Spleen (tissue), 7 donors: ENCODE data around the gene HTR4.

DNA sequence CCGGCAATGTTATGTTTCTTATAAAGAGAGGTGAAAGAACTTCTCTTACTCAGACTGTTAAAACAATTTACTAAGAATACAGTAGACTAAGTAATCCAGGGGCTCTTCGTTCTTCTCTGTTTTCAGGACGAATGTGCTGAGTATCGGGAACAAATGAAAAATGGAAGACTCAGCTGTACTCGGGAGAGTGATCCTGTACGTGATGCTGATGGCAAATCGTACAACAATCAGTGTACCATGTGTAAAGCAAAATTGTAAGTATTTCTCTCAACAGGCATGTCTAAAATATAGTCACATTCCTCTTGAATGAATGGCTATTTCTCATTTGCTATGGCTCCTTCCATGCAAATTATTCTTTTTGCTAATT is 50.1 kb upstream of the SPINK14 start:
- PRO-cap, 4 experiments: no peak in any of the 4 experiments
- RAMPAGE, long total RNA, 4 experiments: no peak in any of the 4 experiments

GRCh38 chr5:148654448-148654976 is at the start of gene HTR4:
Gene HTR4 (minus strand): TSS chr5:148654527.
- PRO-cap, 4 experiments: no peak in any of the 4 experiments
- RAMPAGE, long total RNA, 4 experiments: no peak in any of the 4 experiments

DNA sequence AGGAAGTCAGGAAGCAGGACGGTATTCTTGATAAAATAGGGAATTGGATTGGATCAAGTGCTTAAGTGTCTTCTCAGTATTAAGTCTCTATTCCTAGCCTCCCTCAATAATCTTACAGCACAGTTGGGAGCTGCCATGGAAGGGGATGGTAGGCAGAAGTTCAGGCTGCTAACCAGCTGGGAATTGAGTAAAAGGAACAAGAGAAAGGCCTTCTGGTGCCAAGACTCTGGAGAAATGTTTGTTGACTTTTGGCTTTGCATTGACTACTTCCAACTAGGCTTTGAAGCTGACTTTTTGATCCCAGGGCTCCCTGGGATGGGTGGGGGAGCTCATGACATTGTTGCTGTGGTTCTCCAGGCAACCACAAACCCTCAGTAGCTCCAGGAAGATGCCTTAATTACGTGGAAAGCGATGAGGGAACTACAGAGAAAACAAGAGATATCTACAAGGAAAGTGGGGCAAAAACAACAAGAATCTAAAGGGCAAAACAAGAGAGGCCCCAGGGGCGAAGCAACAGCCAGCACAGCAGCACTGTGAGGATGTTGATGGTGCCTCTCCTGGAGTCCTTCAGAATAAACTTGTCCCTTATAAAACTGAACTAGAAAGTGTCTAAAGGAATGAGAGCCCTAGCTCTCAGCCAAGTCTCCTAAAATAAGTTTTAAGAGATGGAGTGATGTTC is 85.3 kb upstream of the HTR4 start:
- PRO-cap, 4 experiments: no peak in any of the 4 experiments
- RAMPAGE, long total RNA, 4 experiments: no peak in any of the 4 experiments

DNA sequence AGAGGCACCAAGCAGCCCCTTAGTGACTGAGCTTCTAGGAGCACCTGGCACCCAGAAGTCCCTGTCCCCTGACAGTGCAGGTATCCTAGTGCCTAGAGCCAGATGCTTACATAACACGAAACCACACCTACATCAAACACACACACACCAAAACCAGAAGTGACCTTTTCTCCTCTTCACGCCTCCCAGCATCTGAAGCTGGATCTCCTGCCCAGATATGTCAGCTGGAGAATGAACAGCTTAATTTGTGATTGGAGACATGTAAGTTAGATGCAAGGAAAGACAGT is 89.0 kb downstream of the ADRB2 start:
- PRO-cap, 4 experiments: no peak in any of the 4 experiments
- RAMPAGE, long total RNA, 4 experiments: no peak in any of the 4 experiments

DNA sequence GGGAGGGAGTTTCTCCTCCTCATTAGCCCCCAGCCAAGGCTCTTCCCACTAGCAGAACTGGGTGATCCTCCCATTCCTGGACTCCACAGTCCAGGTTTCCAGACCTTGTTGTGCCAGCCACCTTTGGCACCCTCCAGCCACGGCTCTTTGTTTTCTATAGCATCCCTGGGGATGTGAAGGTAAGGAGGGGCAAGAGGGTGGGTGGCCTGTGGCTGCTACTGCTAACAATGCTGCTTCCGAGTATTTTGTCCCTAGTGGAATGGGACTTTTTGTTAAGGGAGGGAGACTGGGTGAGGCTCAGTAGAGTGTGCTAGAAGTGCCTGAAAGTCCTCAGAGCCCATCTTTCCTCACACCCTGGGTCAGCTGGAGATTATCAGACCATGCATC is 94.5 kb downstream of the ADRB2 start:
- PRO-cap, 4 experiments: no peak in any of the 4 experiments
- RAMPAGE, long total RNA, 4 experiments: no peak in any of the 4 experiments

DNA sequence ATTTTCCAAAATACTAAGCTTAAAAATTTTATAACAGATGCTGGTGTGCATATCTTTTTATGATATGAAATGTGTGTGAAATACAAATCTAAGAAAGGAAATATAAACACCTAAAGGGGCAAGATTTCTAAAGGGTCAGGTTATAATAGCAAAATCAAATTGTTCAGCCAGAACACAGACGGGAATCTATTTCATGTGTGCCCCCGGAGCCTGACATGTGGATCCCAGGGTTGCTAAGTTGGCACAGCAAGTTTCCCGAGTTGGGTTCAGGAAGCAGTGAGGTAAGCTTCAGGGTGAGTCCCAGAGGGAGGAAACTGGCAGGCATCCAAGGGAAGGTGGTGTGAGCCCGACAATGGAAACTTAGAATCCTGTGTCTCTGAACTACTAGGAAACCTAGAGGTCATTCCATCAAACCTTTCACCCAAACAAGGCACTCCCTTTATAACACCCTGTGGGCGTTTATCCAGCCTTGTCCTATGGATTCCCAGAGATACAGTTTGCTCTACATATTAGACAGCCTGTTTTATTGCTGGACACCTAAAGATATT is 98.4 kb downstream of the ADRB2 start:
- PRO-cap, 4 experiments: no peak in any of the 4 experiments
- RAMPAGE, long total RNA, 4 experiments: no peak in any of the 4 experiments

- PRO-cap, 4 experiments: no peak in any of the 4 experiments
- RAMPAGE, long total RNA, 4 experiments: no peak in any of the 4 experiments
Observed at GRCh38 chr5:149142708-149143212, 1.5 kb downstream of the ABLIM3 start.

DNA sequence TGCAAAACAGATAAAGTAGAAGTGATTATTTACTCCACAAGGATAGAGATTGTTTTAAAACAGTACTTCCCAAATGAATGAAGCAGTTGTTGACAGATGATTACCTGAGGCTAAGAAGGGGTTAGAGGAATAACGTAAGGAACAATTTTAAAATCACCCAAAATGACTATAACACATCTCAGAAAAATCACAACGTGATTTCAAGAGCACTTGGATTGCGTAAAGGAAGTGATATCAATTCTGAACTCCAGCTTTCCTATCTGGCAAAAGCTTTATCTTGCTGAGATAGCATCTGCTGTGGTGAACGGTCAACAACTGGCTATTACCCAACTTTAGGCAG is 9.0 kb downstream of the ABLIM3 start:
- PRO-cap, 4 experiments: no peak in any of the 4 experiments
- RAMPAGE, long total RNA, 4 experiments: no peak in any of the 4 experiments

GRCh38 chr5:149160522-149160934 is 19.2 kb downstream of the ABLIM3 start:
- PRO-cap, 4 experiments: no peak in any of the 4 experiments
- RAMPAGE, long total RNA, 4 experiments: no peak in any of the 4 experiments

- PRO-cap, 4 experiments: no peak in any of the 4 experiments
- RAMPAGE, long total RNA, 4 experiments: no peak in any of the 4 experiments
Observed at GRCh38 chr5:149162351-149163024, 21.2 kb downstream of the ABLIM3 start.

- PRO-cap, 4 experiments: no peak in any of the 4 experiments
- RAMPAGE, long total RNA, 4 experiments: no peak in any of the 4 experiments
Observed at GRCh38 chr5:149262436-149262829, 9.2 kb upstream of the AFAP1L1 start.

DNA sequence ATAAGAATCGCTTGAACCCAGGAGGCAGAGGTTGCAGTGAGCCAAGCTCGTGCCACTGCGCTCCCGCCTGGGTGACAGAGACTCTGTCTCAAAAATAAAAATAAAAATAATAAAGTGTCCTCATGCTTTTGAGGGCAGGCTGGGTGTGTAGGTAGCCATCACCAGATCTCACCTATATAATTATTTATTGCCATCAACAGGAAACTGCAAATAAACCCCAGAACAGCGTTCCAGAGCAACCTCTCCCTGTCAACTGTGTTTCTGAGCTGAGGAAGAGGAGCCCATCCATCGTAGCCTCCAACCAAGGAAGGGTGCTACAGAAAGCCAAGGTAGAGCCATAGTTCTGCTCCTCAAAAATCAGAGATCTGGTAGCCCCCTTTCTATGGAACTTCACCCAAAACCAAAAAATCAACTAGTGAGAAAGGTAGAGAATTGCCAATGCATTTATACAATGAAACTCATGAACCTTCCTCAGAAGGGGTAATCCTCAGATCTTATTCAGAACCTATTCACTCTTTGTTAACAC is 9.8 kb upstream of the GRPEL2 start:
- PRO-cap, 4 experiments: no peak in any of the 4 experiments
- RAMPAGE, long total RNA, 4 experiments: no peak in any of the 4 experiments

DNA sequence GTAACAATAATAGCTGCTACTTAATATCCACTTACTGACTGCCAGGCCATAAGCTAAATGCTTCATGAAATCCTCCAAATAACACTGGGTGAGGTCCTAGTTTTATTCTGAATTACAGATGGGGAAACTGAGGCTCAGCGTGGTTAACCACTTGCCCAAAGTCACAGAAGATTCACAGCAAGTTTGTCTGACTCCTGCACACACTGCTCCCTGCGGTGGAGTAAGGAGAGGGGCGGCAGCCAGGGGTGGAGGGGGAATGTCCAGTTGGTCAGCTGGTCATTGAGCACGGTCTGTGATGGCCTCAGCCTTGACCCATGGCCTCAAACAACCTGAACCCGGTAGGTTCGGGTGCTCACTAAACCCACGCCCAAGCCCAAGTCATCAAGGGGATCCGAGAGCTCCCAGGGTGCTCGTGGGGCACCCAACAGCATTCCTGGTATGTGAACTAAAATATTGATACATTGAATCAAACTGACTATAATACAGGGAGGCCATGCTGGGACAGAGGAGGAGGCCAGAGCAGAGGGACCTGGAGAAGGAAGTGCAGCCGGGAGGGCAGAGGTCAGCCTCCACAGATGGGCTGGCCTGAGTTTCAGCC is 3.4 kb upstream of the IL17B start:
- PRO-cap, 4 experiments: no peak in any of the 4 experiments
- RAMPAGE, long total RNA, 4 experiments: no peak in any of the 4 experiments

DNA sequence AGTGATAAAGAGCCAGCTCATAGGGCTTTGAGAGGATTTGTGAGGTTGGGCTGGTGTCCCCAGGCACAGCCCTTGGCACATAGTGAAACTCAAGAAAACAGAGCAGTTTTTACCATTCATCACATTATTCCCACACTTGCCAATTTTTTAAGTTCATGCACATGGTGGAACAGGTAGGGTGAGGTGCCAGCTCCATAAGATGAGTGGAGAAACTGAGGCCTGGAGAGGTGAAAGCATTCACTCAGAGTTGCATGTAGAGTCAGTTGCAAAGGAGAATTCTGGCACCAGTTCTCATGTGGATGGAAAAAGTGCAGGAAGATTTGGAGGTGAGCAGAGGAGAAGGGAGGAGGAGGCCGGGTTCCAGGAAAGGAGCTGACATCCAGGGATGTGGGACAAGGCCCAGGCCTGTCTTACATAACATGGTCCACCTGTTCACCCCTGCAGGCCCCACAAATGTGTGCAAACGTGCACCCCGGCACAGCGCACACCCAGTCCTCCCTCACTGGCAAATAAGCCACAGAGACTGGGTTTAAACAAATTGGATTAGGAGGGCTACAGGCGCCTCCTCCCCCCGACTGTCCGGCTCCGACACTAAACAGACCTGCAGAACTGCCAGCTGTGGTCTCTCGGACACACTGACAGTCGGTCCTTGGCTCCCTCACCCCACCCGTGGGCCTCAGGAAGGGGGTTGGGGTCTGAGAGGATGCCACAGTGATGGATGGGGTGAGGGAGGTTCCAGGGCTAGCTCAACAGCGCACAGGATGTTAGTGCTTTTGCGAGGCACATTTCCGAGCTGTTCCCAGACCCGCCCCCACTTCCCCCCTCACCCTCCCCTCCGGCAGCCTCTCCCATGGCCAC is 43.2 kb upstream of the IL17B start:
- PRO-cap, 4 experiments: peak in 3 of 4 experiments; most common plus-strand start position 336 of the sequence (in 1); most common minus-strand start position 593 of the sequence (in 2)
- RAMPAGE, long total RNA, 4 experiments: no peak in any of the 4 experiments

DNA sequence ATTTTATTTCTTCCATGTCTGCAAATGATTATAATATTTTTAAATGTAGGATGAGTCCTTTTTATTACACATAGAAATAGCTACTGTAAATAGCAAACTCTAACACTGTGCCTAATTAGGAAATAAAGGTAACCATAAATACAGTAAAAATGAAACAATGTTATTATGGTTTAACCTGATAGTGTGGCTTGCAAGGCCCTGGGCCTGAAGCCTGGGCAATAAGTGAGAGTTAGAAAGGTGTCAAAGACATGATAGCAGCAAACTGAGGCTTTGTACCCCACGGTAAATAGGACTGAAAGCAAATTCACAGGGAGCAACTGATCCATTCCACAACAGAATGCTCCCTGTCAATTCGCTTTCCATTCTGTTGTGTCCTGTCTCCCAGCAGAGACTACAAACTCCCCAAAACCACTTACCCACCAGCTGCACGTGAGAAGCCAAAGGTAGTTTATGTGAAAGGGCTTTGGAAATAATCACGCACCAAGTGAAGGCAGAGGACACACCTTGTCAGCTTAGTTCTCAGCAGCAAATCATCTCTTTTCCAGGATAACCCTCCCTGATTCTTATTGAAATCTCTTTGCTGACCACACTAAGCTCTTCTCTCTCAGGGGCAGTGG is 46.5 kb upstream of the IL17B start:
- PRO-cap, 4 experiments: no peak in any of the 4 experiments
- RAMPAGE, long total RNA, 4 experiments: no peak in any of the 4 experiments

DNA sequence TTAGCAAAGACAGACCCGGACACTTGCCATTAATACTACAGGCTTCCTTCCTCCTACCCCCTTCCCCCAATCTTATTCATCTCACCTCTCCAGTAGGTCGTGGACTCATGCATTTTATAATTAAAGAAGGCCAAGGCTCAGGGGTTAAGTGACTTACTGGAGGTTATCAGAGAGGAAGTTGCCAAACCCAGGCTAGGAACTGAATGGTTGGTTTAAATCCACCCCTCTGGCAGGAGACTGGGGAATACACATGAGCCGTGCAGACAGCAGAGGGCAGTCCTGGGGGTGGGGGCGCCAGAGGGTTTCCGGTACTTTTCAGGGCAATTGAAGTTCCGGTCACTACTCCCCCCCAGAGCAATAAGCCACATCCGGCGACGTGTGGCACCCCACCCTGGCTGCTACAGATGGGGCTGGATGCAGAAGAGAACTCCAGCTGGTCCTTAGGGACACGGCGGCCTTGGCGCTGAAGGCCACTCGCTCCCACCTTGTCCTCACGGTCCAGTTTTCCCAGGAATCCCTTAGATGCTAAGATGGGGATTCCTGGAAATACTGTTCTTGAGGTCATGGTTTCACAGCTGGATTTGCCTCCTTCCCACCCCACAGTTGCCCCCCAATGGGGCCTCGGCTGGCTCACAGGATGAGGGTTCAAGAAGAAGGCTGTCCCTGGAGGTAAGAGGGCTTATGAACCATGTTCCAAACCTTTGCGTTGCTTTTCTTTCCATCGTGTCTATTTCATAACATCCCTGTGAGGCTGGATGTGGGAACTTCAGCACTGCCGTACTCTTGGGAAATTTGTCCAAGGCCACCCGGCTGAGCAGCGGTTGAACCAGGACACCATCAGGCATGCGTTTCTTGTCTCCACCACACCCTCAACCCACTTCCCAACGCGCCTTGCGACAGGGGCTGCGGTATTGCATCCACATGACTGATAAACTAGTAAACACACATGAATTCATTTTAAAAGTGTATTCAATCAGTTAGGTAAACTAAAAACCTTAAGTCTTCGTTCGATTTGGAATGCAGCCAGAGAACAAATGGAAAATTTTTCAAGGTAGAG is 51.4 kb upstream of the IL17B start:
- PRO-cap, 4 experiments: peak in 4 of 4 experiments; most common plus-strand start position 497 of the sequence (in 3)
- RAMPAGE, long total RNA, 4 experiments: no peak in any of the 4 experiments

DNA sequence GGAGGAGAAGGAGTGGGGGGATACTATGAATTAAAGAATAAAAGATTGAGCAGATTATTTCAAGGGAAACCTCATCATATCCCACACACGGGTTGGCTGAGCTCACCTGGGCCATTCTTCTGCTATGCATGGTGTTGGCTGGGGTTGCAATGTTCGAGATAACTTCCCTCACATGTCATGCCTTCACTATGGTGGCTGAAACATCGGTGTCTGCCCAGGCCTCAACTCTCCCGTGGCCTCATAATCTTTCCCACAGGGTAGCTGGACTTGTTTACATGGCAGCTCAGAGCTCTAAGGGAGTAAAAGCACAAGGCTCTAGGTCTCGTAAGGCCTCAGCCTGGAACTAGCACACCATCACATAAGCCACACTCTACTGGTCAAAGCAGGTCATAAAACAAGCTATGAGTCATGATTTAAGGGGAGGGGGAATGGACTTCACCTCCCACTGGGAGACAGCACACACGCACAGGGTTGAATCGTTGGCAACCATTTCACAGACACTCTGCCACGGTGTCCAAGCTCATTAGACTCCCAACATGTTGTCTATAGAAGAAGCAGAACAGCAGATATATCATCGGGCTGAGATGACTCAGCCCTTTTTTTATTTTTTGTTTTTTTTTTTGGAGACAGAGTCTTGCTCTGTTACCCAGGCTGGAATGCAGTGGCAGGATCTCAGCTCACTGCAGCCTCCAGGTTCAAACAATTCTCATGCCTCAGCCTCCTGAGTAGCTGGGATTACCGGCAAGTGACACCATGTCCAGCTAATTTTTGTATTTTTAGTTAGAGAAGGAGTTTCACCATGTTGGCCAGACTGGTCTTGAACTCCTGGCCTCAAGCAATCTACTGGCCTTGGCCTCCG is 66.8 kb upstream of the IL17B start:
- PRO-cap, 4 experiments: no peak in any of the 4 experiments
- RAMPAGE, long total RNA, 4 experiments: no peak in any of the 4 experiments

- PRO-cap, 4 experiments: no peak in any of the 4 experiments
- RAMPAGE, long total RNA, 4 experiments: no peak in any of the 4 experiments
Observed at GRCh38 chr5:149521787-149522463, 29.3 kb downstream of the CSNK1A1 start.

DNA sequence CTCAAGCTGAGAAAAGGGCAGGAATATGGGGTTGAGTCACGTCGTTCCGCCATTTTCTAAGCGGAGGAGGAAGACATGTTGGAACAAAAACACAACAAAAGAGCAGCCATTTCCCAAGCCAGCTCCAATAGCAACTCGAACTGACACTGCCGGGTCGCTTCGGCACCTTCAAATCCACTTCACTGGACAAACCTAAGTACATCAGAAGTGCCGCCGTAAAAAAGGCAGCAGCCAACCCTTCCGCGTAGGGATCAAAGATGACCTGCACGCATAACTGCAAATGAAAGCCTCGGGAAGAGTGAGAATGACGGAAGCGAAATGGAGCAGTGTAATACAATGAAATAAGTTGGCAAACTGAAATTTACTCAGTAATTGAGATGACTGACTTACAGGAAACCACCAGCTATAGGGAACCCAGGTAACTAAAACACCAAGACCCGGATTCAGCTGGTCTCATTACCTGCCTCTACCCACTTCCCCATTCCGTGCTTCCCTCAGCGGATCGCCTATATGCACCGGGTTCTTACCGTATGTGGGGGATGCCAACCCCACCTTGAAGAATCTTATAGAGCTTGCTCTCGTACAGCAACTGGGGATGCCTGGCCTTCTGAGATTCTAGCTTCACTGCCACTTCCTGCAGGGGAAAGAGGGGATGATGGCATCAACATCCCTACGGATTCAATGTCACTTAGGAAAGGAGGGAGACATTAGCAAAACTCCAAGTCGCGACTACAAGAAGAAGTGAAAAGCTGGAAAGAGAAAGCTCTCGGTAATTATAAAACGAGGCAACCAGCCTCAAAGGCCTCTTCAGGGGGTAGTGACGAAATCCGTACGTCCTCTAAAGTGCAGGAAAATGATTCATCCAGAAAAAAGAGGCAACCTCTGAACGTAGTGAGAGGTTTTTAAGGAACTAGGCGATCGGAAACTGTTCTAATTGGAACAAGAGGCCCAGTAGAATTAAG is 1.4 kb downstream of the CSNK1A1 start:
- PRO-cap, 4 experiments: peak in 4 of 4 experiments; most common plus-strand start position 283 of the sequence (in 1); most common minus-strand start position 840 of the sequence (in 2)
- RAMPAGE, long total RNA, 4 experiments: no peak in any of the 4 experiments

DNA sequence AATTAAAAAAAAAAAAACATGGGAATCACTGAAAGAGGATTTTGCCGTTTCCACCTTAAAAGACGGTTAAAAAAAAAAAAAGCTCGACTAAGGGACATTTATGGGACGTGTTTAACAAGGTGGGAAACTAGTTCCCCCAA is 859 bp downstream of the CSNK1A1 start:
- PRO-cap, 4 experiments: peak in 2 of 4 experiments; most common plus-strand start position 71 of the sequence (in 1)
- RAMPAGE, long total RNA, 4 experiments: no peak in any of the 4 experiments